Mesenchymal stem cell of adipose (primary cell): ENCODE results near the gene IGFBP2.

DNA sequence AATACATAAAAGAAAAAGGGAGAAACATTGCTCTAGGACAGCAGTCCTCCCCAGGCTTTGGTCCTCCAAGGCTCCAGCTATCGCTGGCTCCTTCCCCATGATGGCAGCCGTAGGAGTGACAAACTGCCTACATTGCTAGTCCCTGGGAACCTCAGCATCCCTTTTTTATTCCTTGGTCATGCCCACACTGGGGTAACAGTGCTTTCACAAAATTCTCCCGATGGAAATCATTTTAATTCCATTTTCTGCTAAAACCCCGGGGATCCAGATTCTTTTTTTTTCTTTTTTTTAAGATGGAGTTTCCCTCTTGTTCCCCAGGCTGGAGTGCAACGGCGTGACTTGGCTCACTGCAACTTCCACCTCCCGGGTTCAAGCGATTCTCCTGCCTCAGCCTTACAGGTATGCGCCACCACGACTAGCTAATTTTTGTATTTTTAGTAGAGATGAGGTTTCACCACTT is 7.3 kb upstream of the FN1 start:
- CAGE, long polyA plus RNA: no peak

- CAGE, long polyA plus RNA: no peak
Observed at GRCh38 chr2:215681020-215681607, 245.2 kb upstream of the FN1 start.

DNA sequence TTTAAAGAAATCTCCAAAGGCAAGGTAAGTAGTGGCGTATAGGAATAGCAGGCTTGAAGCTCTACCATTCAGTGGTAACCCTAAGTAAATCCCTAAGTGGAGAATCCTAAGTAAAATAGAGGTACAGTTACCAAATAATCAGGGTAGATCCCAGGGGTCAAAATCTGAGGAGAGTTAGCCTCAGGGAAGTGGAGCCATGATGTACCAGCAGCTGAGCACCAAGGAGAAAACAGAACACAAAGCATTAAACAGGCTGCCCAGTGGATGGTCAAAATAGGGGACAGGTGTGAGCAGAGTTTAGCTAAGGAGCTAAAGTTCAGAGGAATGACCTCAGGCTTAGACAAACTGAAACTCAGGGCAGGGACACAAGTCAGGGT is 264.3 kb downstream of the MREG start:
- CAGE, long polyA plus RNA: no peak

- CAGE, long polyA plus RNA: no peak
Observed at GRCh38 chr2:215771890-215772433, 241.4 kb downstream of the MREG start.

- CAGE, long polyA plus RNA: no peak
Observed at GRCh38 chr2:215904316-215904642, 109.1 kb downstream of the MREG start.

DNA sequence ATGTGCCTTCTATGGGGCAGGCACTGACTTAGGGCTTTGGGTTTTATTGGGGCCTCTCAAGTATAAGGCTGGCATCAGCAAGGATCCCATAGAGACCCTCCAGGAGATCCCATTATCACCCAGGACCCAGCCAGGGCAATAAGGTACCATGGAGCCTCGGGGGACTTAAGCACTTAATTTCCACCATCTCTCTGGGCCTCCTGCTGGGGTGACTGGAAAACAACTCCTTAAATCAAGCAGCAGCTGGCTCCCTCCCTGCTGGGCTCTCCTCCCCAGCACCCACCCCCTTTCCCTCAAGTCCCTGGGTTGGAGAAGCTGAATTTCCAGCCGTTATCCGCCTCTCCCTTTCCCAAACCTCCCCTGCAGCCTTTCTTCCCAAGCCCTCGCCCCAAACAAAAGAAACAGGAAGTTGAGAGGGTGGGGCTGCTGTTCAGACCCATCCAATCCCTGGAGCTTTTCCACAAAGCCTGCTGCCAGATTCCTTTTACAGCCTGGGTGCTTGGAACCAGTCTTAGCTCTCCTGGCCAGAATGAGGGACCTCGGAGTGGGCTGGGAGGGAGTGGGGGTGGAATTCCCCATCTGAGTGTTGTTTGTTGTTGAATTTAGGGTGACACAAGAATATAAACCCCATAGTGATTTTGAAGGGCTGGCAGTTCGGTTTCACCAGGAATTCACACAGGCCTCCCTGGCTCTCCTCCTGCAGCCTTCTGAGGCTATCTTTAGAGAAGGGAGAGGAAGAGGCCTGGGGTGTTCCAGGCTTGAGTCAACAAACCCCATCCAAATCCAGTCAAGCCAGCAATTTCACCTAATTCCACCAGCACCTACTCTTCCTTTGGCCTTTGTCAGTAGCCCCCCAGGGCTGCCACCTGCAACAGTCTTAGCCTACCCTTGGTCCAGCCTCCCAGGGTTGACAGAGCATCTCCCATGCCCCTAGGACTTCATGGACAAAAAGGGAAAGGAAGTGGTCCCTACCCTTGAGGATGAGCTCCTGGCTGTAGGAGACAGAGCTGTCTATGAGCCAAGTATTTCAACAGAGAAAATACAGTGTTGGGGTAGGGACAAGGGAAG is 32.2 kb downstream of the MARCHF4 start:
- CAGE, long polyA plus RNA: no peak

GRCh38 chr2:216349330-216349971 is 22.8 kb downstream of the MARCHF4 start:
- CAGE, long polyA plus RNA: no peak

DNA sequence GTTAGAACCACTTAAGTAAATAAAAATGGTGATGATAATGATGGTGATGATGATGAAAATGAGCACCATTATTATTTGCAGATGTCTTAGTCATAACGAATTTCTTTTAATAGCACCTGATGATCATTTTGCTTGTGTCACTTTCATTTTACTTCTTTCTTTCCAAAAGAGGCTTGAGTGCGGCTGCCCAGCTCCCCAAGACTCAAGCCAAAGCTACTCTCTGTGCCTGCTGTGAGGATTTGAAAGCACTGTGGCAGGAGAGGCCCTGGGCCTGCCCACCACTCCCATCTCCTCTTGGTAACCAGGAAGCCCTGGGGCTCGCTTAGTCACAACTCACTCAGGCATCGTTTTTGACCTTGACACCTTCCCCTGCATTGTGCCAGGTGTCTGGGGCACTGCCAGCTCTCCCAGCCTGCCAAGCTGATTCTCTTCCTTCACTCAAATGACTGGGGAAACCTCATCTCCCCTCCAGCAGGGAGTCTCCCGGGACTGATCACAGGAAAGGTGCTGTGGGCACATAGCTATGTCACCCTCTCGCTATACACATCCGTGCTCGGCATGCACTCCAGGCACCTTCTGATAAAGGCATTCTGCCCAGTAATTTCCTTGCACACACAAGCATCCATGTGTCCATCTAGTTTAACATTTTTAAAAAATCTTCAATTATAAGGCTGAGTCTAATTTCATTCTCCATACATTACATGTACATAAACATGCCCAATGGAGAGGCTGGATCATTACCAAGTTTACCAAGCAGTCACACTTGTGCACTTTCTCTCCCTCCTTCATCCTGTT is 41.3 kb downstream of the RPL37A start:
- CAGE, long polyA plus RNA: no peak

DNA sequence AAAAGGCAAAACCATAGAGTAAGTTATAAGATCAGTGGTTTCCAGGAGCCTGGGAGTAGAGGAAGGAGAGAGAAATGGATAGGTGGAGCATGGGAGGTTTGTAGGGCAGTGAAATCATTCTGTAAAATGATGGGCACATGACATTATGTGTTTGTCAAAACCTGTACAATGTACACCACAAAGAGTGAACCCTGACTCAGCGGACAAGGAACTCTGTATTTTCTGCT is 61.8 kb upstream of the IGFBP2 start:
- CAGE, long polyA plus RNA: no peak

DNA sequence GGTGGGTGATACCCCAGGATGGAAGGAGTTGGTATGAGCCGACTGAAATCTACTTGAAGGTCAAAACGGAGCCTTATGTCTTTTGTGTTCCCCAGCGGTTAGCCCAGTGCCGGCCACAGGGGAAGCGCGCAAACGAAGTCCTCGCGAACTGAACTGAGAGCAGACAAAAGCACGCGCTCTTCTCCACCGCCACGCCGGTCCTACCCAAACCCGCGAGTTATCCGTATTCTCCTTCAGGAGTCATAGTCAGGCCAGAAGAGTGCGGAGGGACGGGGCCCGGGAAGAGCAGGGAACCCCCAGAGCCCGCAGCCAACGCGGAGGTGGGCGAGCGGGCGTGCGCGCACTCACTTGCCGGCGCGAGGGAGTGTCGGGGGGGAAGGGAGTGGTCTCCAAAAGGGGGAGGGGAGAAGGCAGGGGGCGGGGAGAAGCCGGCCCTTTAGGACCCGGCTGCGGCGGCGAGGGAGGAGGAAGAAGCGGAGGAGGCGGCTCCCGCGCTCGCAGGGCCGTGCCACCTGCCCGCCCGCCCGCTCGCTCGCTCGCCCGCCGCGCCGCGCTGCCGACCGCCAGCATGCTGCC is at the start of gene IGFBP2:
IGFBP2 (plus strand) TSS at position 465 of the 576 bp plus-strand sequence.
- CAGE, long polyA plus RNA: no peak

GRCh38 chr2:216659305-216659878 is 26.2 kb downstream of the IGFBP2 start:
- CAGE, long polyA plus RNA: no peak

GRCh38 chr2:216671021-216671502 is 24.3 kb downstream of the IGFBP5 start:
- CAGE, long polyA plus RNA: no peak

DNA sequence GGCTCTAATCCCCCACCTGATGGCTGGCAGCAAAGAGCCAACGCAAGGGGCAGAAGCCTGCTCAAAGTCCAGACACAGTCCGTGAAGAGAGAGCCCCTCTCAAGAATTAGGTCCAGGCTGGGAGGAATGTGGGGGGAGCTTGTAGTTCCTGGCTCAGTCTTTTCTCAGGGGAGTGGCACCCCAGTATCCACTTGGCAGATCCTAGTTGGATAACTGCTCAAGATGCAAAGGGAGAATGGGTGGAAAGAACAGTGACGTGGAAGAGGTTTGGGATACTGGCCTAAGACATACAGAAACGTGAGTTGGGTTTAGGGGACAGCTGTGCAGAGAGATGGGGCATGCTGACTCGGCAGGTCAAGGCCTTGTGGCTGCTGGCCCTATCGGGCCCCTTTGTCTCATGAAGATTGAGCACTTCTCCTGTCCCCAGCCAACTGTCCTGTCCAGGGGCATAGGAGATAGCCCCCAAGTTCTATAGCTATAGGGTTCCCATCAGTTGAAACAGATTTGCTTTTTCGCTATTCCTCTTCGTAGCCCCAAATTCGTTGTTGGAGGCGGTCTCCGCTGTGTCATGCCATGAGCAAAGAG is 21.3 kb downstream of the IGFBP5 start:
- CAGE, long polyA plus RNA: no peak

DNA sequence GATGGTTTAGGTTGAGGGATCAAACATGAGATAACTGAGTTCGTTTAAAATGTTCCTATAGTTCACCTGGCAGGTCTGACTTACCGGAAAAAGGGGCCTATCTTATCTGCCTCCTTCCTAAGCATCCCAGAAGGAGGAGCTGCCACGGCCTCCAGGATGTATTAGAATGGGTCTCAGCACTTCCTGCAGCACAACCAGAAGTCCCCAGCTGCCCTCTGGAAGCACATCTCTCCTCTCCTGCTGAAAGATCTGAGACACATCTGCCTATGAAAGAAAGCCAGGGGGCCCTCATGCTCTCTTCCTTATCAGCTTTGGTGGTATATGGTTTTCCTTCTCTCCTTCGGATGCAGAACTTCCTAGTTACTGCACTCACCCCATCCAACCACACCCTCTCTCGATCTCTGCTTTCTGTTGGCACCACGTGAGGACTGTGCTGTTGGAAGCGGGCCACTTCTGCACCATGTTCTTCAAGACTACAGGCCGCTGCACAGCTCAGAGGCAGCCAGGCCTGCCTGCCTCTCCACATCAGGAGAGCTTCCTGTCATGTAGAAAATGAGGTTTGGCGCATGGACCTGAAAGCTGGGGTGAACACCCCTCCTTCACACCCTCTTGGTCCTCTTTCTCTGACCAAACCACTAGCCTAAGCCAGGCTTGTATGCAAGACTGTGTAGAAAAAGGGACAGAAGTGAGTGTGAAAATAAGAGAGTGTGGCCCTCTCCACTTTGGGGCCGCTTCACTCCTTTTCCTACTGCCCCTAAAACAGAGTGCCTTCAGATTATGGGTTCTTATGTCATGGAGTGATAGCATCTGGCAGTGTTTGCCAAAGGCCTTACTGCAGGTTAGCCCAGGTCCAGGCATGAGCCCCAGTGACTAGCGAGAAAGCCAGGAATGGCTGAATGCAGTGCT is 6.4 kb downstream of the IGFBP5 start:
- CAGE, long polyA plus RNA: no peak

- CAGE, long polyA plus RNA: no peak
Observed at GRCh38 chr2:216697131-216697797, 1.9 kb upstream of the IGFBP5 start.

- CAGE, long polyA plus RNA: no peak
Observed at GRCh38 chr2:216710693-216711366, 15.5 kb upstream of the IGFBP5 start.

DNA sequence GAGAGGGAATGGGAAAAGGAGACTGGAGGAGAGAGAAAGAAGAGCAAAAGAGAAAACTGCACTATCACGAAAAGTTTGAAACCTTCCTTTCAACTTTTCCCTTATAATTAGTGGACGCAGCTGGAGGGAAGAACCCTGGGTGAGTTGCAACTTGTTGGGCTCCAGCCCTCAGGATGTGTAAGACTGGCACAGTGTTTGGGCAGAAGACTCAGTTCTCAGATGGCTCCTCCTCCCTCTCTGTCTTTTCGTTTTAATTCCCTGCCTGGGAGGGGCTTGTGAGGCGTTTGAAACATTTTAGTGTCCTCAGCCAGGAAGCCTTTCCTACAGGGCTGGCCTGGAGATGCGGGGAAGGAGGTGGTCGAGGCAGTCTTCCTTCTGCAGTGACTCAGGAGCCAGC is 22.0 kb upstream of the IGFBP5 start:
- CAGE, long polyA plus RNA: no peak

GRCh38 chr2:216800294-216800607 is 59.6 kb downstream of the TNP1 start:
- CAGE, long polyA plus RNA: no peak

- CAGE, long polyA plus RNA: no peak
Observed at GRCh38 chr2:216887013-216887884, 27.4 kb upstream of the TNP1 start.

DNA sequence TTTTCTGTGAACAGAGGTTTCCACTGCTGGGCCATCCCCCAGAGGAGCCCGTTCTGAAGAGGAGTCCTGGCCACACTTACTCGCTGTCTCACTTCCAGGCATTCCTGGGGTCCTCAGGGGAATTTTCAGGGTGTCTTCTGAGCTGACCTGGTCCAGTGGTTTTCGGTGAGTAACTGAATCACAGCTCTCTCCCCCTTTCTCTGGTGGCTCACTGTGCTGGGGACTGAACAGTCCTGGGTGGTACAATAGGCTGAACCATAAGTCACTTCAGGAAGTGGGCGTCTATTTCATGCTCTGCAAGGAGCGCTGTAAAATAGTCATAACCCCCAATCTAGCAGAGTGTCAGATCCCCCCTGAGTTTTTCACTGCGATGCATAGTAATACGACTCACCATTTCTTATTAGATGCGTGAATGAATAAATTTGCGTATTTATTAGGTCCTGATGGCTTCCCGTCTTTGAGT is 60.7 kb upstream of the TNP1 start:
- CAGE, long polyA plus RNA: no peak